Left lobe of liver (tissue), 1 donor: ENCODE results near the genes RNF43 and CLTC.

DNA sequence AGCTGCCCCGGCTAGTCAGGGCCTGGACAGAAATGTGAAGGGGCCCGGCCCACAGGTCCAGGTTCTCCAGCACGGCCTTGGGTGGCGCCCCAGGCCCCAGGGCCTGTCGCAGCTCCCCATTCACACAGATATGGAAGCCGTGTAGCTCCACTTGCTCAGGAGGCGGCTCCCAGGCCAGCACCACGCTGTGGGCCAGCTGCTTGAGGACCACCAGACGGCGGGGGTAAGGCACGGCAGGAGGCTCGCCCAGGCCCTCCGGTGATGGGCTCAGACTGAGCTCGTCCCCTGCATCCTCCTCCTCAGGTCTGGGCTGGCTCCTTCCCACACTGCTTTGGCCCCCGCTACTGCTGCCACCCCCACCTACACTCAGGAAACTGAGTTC is 16.4 kb downstream of the TSPOAP1 start:
- PRO-cap = no peak

DNA sequence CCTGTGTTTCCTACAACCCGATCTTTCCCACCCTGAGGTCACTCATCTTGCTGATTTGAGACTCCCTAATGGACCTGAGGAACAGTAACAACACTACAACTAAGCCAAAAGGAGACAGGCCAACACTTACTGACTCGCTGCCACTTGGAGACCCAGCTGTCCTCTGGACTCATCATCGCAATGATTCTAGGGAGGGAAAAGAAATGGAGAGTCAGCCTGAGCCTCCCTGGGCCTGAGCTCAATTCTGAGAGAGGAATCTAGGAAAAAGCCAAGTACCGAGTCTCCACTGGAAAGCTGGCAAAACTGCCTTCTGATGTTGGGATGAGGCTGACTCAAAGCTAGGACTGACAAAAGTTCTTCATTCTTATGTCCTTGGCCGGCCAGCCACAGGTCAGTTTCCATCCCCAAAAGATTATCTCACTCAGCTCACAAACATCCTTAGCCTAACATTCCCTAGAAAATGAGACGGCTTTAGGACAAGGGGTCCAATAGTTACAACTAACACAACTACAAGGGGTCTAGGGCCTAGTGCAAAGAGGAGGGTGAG is 4.5 kb downstream of the SUPT4H1 start:
- PRO-cap = no peak

DNA sequence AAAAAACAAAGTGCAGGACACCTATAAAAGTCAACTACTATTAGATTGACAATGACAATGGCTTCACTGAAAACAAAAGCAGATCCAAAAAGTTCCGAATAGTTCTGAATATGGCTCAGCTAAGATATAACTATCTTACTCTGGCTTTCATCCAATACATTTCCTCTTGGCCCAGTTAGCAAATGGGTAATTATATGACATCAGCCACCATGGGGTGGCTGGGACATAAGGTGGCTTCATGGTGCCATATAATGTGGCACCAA is 29.7 kb downstream of the RNF43 start:
- PRO-cap = no peak

DNA sequence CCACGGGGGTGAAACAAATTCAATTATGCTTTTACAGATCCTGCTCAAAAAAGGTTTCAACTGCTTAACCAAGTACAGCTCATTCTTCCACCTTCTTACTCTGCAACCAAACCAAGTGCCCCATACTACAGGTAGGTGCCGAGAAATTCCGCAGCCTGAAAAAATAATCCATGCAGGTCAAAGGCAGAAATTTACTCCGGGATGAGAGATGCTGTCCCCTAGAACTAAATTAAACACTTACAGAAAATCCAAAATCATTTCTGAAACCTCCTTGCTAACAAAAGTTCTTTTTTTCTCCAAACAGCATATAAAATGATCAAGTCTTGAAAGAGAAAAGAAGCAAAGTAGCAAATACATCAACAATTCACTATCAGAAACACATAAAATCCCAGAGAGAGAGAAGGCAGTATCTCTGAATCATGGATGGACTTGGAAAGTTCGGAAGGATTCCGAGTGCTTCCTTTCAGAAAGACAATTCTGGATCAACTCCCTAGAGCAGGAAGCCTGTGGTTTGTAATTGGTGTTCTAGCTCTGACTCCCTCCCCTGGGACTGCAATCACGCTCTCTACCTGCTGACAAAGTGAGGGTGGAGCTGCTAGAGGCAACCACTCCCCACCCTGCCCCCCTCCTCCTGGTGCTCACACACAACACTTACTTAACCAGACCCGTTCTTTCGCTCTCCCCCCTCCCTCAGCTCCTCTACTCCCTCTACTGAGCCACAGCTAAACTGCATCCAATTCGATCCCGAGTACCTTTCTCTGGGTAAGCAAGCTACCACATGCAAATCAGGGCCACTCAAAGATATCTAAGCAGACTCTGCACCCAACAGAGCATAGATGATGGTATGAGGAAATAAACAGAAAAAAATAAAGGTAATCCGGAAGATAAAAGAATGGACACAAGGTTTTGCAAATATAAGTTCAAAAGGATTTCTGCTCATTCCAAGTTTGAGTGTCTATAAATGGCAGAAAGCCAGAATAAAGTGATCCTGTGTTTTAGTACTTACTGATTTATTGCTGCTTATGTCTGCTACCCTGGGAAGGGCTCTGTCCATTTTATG is at the start of gene RNF43:
TSS of gene RNF43 (minus strand) at position 491 of the 1,060 bp plus-strand sequence.
- PRO-cap = unidirectional peak, minus-strand start at position 552 of the sequence; bidirectional peak, plus-strand start at position 662 of the sequence, minus-strand start at position 552 of the sequence

DNA sequence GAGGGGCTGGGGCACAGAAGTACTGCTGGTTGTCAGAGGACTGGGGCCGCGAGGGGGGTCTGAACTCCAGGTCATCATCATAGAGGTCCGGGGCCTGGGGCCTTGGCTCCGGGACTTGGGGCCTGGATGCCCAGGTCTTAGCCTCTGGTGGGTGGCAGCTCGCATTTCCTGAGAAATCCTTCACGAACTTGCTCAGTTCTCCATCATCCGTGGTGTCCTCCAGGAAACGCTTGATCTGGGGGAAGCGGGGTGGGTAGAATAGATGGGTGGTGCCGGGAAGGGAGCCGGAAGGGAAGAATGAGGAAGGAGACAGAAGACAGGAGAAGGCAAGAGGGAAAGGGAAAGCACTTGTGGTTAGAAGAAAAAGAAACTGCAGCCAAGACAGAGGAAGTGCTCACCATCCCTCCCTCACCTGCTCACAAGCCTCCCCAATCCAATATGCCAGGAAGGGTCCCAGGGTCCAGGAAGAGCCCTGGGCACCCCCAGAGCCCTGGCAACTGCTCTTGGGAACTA is 12.4 kb upstream of the MTMR4 start:
- PRO-cap = no peak

DNA sequence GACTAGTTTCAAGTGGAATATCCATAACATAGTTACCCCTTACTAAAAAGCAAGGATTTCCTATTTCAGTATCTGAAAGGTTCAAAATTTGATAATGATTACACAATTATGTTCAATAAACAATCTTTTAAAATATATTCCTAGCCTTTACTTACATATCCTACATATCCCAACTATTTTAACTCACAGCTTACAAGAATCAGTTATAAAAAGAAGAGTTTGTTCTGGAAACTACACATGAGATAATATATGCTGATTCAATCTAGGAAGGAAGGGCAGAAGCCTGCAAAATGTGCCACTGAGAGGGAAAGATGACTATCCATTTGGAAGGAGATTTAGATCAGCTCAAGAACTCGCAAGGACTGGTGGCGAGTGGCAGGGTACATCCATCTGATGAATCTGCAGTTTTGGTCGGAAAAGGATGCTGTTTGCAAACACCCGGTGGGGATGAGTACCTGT is 909 bp downstream of the TRIM37 start:
- PRO-cap = no peak

- PRO-cap = no peak
Measured at GRCh38 chr17:59356994-59357669, 25.7 kb downstream of the YPEL2 start.

GRCh38 chr17:59366473-59366813 is 35.0 kb downstream of the YPEL2 start:
- PRO-cap = bidirectional peak, plus-strand start at chr17:59366698, minus-strand start at chr17:59366580

DNA sequence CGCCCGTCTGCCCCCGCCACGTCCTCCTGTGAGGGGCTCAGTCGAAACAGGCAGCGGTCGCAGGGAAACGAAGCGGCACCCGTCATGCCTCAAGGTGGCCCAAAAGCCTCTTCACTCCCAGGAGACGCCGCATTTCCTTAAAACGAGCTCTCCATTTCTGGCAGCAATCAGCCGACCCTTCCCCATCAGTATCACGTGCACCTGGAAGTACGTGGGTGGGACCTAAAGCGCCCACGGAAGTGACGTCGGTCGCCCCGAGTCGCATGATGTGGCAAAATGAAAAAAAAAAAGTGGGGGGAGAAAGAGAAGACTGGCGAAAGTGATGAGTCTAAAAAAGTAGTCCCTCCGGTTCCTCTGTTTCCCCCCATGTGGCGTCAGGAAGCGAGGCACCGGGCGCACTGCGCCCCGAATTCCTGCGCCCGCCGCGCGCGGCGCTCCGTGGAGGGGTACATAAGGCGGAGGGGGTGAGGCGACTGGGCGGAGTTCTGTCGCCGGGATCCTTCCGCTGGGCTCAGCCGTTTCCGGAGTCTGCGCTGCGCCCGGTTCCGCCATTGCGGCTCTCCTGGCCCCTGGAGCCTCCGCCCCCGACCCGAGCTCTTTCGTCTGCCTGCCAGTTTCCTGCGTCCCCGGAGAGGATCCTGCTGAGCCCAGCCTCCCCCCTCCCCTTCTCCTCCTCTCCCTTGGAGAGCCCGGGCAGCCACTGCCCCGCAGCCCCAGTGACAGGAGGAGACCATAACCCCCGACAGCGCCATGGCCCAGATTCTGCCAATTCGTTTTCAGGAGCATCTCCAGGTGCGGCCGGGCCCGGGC is at the start of gene CLTC:
TSS of gene CLTC (plus strand) at position 514 of the 810 bp plus-strand sequence.
- PRO-cap = bidirectional peak, plus-strand start at position 524 of the sequence, minus-strand start at position 190 of the sequence

GRCh38 chr17:60043592-60044146 is 35.1 kb downstream of the HEATR6 start:
- PRO-cap = no peak

DNA sequence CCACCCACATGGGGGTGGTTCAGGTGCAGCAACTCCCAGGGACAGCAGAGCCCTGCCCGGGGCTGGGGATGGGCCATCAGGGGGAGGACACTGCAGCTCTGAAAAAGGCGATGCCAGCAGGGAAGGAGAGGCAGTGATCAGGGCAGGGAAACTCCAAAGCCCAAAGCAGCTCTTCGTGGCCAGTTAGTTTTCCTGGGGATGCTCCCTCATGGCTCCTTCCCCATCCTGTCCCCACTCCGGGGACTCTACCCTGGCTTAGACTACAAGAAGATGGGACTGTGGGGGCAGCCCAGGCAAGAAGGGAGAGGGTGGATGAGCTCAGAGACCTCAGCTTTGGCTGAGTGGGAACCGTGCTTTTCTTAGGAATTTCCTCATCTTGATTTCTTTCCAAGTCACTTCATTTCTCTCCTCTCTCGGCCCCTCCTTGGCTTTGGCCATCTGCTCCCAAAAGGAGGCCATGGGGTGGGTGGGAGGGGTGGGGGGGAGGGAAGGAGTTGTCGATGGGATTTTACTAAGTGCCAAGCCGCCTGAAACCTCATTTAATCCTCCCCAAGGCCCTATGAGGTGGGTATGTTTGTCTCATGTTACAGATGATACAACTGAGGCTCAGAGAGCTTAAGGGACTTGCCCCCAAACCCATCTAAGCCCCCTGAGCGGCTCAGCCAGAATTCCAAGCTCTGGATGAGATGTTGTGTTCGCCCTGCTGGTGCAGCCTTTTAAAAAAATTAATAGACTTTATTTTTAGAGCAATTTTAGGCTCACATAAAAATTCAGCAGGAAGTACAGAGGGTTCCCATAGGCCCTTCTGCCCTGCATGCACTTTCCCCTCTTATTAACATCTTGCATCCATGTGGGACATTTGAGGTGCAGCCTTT is 4.2 kb downstream of the CA4 start:
- PRO-cap = no peak

DNA sequence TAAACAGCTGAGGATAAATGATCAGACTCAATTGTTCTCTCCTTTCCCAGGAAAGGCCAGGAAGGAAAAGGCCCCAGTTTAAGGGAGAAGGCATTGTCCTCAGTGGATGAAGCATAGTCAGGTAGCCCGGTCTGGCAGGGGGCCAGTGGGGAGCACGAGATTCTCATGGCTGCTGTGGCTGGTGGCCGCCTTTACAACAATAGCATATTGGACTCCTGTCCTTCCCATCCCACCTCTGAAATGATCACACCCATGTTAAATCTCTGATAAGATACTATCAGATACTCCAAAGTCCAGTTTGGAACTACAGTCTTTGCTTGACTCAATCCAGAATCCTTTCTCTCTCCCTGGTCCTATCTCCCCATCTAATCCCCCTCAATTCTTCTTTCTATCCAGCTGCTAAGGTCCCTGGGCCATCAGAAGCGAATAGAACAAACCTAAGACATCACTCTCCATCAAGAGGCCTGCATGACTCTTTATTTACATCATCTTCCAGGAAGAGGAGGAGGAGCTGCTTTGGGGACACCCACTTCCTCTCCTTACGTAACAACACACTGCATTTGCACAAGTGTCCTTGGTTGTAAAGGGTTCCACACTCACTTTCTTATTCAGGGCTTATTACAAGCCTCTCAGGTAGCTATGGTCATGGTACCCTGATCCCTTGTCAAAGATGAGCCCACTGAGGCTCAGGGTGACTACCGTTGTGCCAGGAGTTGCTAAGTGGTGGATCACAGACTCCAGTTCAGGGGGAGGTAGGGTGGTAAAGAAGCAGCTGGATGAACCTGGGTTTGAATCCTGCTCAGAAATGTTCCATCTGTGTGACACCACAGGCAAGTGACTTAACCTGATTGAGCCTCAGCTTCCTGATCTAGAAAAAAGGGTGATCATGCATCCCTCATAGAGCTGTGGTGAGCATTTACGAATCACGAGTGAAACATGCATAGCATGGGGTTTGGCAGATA is 20.7 kb downstream of the CA4 start:
- PRO-cap = no peak

GRCh38 chr17:60291714-60293183 is 99.7 kb downstream of the USP32 start:
- PRO-cap = no peak

DNA sequence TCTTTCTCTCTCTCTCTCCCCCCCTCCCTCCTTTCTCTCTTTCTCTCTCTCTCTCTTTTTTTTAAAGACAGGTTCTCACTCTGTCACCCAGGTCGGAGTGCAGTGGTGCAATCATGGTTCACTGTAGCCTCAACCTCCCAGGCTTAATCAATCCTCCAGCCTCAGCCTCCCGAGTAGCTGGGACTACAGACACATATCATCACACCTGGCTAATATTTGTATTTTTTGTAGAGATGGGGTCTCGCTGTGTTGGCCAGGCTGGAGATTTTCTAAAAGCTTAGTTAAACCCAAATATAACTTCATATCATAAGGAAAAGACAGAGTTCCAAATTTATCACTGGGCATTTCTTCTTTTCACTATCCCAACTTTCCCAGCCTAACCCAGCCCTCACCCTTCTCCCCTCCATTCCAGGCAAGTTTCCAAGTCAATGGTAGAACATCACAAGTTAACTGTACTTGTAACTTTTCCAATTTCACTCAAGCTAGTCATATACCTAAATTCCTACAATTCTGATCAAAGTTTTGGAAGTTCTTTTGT is 61.4 kb downstream of the USP32 start:
- PRO-cap = no peak

- PRO-cap = unidirectional peak, minus-strand start at chr17:60393175; unidirectional peak, minus-strand start at chr17:60393228
Measured at GRCh38 chr17:60392978-60393605, 1.2 kb upstream of the USP32 start.

- PRO-cap = no peak
Measured at GRCh38 chr17:60394063-60394413, 2.1 kb upstream of the USP32 start.

DNA sequence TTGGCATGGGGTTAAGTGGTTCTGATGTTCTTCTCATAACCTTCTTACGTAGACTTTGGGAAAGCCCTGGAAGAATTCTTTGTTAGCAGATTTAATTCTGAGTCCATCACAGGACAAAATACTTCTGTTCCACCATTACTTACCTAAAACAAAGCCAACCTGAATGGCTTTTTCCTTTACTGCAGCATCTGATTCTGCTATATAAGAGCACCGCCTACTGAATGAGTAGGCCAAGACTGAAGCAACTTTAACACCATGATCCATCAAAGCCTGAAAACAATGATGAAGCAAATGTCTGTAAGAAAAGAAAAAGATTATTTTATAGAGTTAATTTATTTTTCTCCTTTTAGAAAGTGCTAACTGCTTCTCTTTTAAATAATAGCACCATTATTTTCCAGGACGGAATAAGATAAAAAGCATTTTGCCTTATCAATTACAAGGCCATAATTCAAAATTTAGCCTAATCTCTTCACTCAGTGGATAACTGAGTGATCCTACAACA is 31.7 kb downstream of the APPBP2 start:
- PRO-cap = no peak

DNA sequence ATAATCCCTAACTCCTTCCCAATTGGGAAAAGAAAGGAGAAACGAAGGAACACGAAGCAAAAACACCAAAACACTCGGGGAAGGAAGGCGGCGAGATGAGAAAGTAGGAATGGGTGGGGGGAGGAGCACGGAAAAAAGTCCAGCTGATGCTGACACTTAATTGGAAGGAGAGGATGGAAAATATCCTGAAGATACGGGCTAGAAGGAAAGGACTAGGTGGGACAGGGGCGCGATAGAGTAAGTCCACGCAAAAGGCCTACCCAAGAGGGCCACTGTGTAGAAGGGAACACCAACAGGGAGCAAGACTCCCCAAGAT is 811 bp downstream of the APPBP2 start:
- PRO-cap = unidirectional peak, plus-strand start at position 188 of the sequence

DNA sequence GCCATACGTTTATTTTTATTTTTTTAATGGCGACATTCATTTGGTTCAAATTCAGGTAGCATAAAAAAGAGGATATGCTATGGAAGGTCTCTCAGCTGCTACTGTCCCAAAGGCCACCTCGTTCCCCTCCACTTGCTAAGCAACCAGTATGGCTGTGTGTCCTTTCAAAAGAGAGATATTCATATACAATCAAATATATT is 25.7 kb downstream of the PPM1D start:
- PRO-cap = no peak

DNA sequence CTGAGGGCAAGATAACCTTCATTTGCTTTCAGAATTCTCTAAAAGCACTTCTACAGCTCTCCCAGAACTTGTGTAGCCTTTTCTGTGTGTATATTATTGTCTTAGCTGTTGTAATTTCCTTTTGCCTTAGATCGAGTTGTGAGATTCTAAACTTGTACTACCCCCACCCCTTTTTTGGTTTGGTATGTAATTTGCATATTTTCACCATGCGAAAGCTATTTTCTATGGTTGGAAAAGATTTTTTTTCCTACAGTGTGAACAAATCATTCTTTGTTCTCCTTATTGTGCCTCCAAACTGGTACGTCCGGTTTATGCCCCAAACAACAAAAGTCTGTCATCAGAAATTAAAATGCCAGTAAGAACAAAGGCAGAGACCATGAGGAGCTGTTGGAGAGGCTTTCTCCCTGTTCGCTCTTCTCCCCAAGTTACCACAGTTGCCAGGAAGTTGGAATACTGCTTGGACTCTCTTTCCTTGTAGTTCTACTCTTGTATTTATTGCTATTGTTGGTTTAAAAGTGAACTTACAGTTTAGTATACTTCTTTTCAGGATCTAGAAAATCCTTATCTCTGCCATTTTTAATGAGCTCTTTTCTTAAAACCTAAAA is 66.2 kb downstream of the BCAS3 start:
- PRO-cap = no peak